SJCRH30 (cell line): Measurements from ENCODE around the genes NDUFA11, RANBP3, RFX2, MLLT1 and TRIP10.

DNA sequence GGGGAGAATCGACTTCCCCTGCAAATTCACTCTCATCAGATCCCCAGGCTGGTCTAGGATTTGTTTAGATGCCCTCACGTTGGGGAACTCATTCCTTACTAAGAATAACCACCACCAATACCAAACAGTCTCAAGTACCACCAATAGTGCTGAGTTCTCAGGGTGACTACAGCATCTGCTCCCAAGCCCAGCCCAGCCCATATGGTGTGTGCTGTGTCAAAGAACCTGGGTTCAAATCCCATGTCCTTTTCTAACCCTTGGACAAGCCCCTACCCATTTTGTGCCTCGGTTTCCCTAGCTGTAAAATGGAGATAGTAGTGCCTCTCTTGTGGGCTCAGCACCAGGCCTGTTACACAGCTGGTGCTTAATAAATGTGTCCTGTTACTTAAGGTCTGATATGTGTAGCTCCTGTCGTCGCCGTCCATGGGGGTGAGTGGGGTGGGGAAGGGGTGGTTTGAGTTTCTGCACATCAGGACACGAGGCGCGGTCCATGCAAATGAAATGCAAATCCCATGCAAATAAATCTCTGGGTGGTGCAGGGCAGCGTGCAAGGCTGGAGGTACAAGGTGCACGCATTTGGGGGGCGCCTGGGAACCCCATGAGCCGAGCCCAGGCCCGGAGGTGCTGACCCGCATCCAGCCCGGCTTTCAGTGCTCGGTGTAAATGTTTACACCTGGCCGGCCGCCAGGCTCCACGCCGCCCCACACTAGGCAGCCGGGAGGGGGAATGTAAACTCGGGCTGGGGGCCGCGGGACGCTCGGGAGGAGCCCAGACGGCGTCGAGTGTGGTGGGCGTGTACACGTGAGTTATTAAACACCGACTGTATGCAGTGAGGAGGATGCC, 17.1 kb downstream of the NRTN start:
- RAMPAGE, long total RNA: no peak

GRCh38 chr19:5827514-5828461, 11.7 kb downstream of the FUT6 start:
- RAMPAGE, long total RNA: no peak

GRCh38 chr19:5903622-5904484, at the start of gene NDUFA11:
NDUFA11 (minus strand) TSS chr19:5903790.
- RAMPAGE, long total RNA: start-site peak on the minus strand at chr19:5903726-5903793, 5,253 and 597 reads in 2 replicates

GRCh38 chr19:5923687-5923999, 9.6 kb downstream of the CAPS start:
- RAMPAGE, long total RNA: no peak

DNA sequence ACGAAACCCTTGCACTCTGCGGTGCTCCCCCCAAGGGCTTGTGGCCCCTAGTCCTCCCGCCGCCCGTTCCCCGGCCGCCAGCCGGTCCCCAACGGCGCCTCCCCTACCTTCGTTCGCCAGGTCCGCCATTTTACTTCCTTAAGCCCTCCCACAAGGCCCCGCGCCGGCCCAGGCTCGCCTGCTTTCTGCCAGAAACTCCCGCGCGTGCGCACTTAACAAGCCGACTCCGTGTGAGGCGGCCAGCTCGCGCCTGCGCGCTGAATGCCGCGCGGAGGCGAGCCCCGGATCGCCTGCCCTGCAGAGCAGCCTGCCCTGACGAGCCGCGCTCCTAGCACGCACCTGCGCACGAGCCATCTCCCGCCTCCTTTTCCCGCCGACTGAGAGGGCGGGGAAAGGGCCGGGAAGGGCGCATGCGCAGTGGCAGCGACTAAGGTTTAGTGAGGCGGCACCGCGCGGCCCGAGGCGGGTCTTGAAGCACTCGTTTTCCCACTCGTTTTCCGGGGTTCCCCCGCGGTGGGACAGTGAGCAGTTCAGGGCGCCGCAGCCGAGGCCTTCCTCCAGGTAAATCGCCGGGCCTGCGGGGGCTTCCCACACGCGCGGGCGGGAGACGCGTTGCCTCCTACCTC, at the start of gene RANBP3:
TSS of gene RANBP3 (minus strand) at position 187 of the 626 bp plus-strand sequence.
- RAMPAGE, long total RNA: start-site peak on the minus strand centred at position 146 of the sequence, 39 bp wide, 536 and 27 reads in 2 replicates

- RAMPAGE, long total RNA: no peak
Measured at GRCh38 chr19:6041638-6042822, 64.1 kb upstream of the RANBP3 start.

- RAMPAGE, long total RNA: no peak
Measured at GRCh38 chr19:6109626-6110689, at the start of gene RFX2. RFX2 (minus strand) TSS chr19:6110500.

DNA sequence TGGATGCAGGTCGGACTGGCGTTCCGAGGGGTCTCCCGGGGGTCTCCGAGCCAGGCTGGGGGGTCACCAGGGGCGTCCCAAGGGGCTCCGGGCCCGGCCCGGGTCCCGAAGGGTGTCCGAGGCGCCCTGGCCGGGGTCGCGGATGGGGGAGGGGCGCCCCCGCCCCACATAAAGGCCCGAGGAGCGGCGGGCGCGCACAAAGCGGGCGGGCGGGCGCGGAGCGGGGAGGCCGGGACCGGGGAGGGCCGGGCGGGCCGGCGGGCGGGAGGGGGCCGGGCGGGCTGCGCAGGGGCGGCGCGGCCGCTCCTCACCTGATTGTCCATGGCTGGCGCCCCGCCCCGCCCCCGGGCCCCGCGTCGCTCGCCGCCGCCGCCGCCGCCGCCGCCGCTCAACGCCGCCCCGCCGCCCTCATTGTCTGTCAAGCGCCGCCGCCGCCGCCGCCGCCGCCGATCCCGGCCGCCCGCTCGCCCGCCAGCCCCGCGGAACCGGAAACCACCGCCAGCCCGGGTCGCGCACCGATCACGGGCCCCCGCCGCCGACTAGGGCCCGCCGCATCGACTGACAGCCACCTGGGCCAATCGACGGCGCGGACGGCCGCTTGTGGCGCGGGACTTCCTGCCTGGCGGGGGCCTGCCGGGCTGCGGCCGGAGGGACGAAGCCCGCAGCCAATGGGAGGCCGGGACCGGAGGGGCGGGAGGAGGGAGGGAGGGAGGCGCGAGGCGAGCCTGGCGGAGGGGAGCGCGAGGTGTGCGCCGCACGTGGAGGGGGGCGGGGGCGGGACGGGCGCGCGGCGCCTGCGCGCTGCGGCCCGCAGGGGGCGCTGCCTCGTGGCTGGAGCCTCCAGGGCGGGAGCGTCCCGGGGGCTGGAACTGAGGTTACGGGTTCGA, at the start of gene MLLT1:
TSS of gene MLLT1 (minus strand) at position 514 of the 887 bp plus-strand sequence.
- RAMPAGE, long total RNA: no peak

GRCh38 chr19:6412168-6412562, 12.4 kb downstream of the KHSRP start:
- RAMPAGE, long total RNA: no peak

DNA sequence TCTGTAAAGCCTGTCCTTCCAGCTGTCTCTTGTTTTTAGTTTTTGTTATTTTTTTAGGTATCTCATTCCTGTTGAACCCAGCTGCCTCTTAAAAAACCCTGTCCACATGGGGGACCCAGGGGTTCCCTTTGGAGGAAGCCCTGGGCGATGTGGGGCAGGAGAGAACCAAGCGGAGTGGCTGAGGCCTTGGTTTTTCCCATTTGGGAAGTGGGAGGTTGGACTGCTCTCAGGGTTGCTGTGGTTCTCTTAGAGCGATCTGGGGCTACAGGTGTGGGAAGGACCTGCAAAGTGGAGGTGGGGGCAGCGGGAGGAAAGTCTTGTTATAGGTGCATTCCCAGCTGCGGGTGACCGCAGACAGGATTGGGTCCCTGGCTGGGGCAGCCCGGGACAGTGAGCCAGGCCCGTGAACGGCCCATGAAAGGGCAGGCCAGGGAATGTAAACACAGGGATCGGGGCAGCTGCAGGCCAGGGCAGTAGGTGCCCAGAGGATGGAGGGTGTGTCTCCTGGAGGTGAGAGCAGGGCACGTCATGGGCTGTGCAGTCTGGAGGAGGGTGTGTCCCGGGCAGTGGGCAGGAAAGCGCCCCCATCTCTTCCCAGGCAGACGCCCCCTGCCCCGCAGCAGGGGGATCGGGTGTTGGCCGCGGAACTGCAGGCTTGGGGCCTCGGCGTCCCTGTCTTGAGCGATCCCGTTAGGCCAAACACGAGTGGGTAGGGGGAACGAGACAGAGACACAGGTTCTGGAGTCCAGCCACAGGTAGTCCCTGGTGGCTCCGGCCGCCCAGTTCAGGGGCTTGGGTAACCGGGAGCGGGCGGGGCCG, 761 bp downstream of the SLC25A23 start:
- RAMPAGE, long total RNA: no peak

- RAMPAGE, long total RNA: no peak
Measured at GRCh38 chr19:6468152-6469000, 4.3 kb downstream of the CRB3 start.

- RAMPAGE, long total RNA: no peak
Measured at GRCh38 chr19:6517810-6518532, 12.9 kb upstream of the TNFSF9 start.

- RAMPAGE, long total RNA: no peak
Measured at GRCh38 chr19:6701941-6702906, 18.2 kb downstream of the C3 start.

- RAMPAGE, long total RNA: no peak
Measured at GRCh38 chr19:6710619-6711075, 9.8 kb downstream of the C3 start.

DNA sequence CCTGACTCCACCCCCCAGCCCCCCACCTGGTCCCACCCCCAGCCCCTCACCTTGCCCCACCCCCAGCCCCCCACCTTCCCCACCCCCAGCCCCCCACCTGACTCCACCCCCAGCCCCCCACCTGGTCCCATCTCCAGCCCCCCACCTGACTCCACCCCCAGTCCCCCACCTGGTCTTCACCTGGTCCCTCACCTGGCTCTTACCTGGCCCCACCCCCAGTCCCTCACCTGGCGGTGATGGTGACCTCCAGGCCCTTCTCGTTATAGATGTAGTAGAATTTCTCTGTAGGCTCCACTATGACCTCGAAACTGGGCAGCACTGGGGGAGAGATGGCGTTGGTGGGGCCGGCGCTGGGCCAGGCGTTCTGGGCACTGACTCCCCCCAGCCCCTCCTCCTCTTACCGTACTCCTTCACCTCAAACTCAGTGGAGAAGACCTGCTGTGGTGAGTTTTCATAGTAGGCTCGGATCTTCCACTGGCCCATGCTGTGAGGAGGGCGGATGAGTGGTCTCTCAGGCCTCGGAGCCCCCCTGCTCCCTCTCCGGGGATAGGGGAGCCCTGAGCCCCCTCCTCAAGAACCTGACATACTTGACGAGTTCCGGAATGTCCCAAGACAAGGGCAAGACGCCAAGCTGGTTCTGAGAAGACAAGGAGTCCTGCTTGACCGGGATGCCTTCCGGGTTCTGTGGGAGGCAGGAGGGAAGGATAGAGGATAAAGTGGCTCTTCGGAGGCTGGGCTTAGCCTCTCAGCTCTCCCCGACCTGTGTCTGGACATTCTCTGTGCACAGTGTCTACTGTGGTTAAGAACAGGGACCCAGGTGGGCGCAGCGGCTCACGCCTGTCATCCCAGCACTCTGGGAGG, 6.5 kb downstream of the C3 start:
- RAMPAGE, long total RNA: no peak

GRCh38 chr19:6721460-6722226, 1.2 kb upstream of the C3 start:
- RAMPAGE, long total RNA: no peak

GRCh38 chr19:6739394-6739881, at the start of gene TRIP10:
TRIP10 (plus strand) TSS chr19:6739680.
- RAMPAGE, long total RNA: start-site peak on the plus strand at chr19:6739690-6739735, 263 and 40 reads in 2 replicates

DNA sequence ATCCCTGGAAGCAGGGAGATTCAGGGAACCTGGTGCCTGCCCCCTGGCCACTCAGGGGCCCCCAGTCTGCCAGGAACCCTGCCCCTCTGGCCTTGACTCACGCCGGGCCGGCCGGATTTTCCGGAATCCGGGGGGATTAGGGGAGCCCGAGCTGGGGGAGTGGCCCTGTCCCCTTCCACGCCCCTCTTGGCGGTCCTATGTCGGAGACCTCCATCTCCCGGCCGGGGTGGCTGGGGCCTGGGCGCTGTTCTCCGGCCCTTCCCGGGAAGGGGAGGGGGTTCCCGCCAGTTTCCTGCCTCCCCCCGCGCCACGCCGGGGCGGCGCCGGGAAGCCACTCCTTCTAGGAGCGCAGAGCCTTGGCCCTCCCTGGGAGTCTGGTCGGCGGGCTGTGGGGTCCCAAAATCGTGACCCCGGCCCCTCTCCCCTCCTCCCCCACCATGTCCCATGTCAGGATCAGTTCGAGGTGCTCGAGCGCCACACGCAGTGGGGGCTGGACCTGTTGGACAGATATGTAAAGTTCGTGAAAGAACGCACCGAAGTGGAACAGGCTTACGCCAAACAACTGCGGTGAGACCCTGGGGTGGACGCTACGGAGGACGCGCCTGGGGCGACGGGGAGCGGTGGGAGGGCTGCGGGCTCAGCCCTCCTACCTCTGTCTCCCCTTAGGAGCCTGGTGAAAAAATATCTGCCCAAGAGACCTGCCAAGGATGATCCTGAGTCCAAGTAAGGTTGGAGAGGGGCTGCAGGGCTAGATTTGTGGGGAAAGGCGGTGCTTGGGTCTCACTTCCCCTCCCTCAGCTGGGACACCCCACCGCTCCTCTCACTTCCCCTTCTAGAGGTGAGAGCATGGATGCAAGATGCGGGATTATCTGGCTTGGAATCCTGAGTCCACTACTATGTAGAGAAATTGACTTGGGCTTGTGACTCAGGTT, 1.3 kb downstream of the TRIP10 start:
- RAMPAGE, long total RNA: no peak

- RAMPAGE, long total RNA: no peak
Measured at GRCh38 chr19:6743228-6743698, 3.8 kb downstream of the TRIP10 start.

- RAMPAGE, long total RNA: no peak
Measured at GRCh38 chr19:6802306-6802991, 29.9 kb downstream of the VAV1 start.